Measurements from ENCODE around the gene NPHP3.

DNA sequence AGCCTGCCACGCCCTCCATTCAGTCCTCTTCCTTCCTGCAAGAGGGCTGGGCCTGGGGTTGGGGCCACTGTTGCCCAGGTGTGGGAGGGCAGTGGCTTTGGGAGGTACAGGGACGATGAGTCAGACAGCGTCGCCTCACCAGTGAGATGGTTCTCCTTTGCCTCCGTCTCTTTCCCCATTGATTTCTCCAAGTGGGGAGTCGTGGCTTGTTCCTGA lies 13.0 kb downstream of the ALG1L2 start:
CAGE:
- cytosol, long polyA minus RNA = no peak
- cytosol, long polyA plus RNA = no peak
- long polyA plus RNA = no peak
- nucleus, long polyA minus RNA = no peak
- nucleus, long polyA plus RNA = no peak

GRCh38 chr3:130111949-130112867 lies 30.6 kb downstream of the ALG1L2 start:
CAGE:
- cytosol, long polyA minus RNA = no peak
- cytosol, long polyA plus RNA = no peak
- long polyA plus RNA = no peak
- nucleus, long polyA minus RNA = no peak
- nucleus, long polyA plus RNA = no peak

DNA sequence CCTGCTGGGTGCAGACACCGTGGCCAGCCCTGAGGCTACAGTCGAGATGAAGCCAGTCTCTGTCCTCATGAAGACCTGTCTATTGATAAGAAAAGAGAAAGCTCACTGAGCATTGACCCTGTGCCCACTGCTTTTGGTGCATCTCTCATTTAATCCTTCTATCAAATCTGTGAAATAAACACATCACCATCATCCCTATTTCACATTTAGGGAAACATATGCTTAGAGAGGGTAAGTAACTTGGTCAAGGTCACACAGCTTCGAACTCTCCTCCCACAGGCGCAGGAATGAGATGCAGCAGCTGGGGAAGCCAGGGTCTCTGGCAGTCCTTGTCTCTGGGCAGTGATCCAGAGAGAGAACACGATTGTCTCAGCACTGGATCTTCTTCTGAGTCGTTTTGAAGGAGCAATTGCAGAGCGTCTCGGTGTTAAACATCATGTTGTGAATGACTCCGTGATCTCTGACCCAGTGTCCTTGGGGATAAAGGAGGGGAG lies 41.2 kb downstream of the ALG1L2 start:
CAGE:
- cytosol, long polyA minus RNA = no peak
- cytosol, long polyA plus RNA = no peak
- long polyA plus RNA = no peak
- nucleus, long polyA minus RNA = no peak
- nucleus, long polyA plus RNA = no peak

GRCh38 chr3:130178798-130179329 lies 97.2 kb downstream of the ALG1L2 start:
CAGE:
- cytosol, long polyA minus RNA = no peak
- cytosol, long polyA plus RNA = no peak
- long polyA plus RNA = no peak
- nucleus, long polyA minus RNA = no peak
- nucleus, long polyA plus RNA = no peak

DNA sequence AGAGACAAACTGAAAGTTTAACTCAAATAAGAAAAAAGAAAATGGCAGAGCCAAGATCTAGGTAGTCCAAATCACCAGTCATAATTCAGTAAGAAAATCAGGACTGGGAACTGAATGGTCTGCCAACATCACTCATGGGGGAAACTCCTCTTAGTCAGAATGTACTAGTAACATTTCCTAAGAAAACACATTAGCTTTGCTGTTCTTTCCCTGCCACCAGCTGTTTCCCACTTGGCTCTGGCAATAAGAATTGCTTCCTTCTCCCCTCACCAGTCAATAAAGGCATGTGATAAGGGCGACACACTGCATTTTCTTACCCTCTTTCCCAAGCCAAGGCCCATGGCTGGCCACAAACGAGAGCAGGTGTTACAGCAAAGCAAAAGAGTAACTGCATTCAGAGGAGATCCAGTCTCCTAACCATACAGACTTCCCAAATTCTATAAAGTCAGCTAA lies 46.1 kb downstream of the PIK3R4 start:
CAGE:
- cytosol, long polyA minus RNA = no peak
- cytosol, long polyA plus RNA = no peak
- long polyA plus RNA = no peak
- nucleus, long polyA minus RNA = no peak
- nucleus, long polyA plus RNA = no peak

CAGE:
- cytosol, long polyA minus RNA = no peak
- cytosol, long polyA plus RNA = no peak
- long polyA plus RNA = no peak
- nucleus, long polyA minus RNA = no peak
- nucleus, long polyA plus RNA = no peak
Observed at GRCh38 chr3:130832106-130832608, 61.7 kb upstream of the ATP2C1 start.

DNA sequence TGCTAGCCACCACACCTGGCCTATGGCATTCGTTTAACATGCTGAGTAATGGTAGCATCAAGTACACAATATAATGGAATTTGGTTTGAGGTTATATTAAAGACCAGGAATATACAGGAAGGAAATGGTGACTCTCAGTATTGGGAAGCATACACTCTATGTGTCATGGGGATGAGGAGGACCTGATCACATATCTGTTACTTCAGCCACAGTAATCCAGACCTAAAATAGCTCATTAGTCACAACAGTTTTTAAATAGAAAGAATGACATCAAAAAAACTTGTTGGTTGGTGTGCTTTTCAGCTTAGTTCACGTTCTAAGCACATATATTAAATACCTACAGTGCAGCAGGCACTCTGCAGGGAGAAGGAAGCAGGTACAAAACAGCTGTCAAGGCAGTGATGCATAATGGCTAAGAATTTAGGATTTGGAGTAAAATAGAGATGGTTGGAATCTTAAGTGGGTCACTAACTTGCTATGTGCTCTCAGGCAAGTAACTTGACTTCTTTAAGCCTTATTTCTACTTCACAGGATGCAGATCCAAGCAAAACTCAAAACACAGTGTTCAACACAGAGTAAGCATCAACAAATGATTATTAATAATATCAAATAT lies 52.4 kb upstream of the ATP2C1 start:
CAGE:
- cytosol, long polyA minus RNA = no peak
- cytosol, long polyA plus RNA = no peak
- long polyA plus RNA = no peak
- nucleus, long polyA minus RNA = no peak
- nucleus, long polyA plus RNA = no peak

DNA sequence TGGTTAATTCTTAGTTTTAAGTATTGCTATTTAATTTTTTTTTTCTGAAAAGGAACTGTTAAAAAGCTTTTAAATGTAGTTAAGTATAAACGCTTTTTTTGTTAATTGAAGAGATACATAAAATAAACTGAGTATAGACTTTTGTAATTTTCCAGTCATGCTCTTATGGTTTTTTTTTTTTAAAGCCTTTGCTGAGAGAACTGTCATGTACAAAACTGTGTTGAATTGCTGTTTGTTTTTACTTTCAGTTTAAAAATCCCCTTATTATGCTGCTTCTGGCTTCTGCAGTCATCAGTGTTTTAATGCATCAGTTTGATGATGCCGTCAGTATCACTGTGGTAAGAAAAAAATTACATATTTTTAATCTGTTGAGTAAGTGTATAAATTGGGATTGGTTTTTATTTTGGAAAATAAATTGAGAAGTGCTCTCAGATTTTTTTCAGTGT lies 40.5 kb downstream of the ATP2C1 start:
CAGE:
- cytosol, long polyA minus RNA = no peak
- cytosol, long polyA plus RNA = no peak
- long polyA plus RNA = no peak
- nucleus, long polyA minus RNA = start-site peak on the plus strand centred at position 275 of the sequence, 128 bp wide, 74 reads
- nucleus, long polyA plus RNA = no peak

DNA sequence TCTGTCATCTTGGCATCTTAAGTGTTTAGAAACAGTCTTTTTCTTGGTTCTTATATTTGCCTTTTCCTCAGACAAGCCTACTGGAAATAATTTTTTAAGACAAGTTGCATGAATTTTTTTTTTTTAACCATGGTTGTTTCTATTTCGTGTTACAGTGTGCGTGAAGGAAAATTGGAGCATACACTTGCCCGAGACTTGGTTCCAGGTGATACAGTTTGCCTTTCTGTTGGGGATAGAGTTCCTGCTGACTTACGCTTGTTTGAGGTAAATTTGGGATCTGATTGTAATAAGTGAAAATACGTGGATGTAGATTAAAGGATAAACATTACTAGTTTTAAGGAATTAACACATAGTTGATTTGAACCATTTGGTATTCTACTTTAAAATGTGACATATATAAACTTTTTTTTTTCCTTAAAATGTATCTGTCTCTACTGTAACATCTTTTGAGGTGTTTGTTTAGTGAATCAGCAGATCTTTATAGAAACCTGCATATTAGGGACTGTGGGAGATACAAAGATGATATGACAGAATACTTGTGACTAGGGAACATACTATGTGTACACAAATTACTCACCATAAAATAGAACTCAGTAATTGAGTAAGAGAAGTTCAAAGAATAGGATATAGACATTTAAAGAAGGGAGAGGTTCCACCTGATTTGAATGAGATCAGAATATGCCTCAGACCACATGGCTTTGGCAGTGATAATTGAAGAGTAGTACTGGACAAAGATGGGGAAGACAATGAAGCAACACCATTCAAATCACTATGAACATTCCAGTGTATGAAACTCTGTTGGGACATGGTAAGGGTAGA lies 47.8 kb downstream of the ATP2C1 start:
CAGE:
- cytosol, long polyA minus RNA = no peak
- cytosol, long polyA plus RNA = no peak
- long polyA plus RNA = no peak
- nucleus, long polyA minus RNA = no peak
- nucleus, long polyA plus RNA = no peak

DNA sequence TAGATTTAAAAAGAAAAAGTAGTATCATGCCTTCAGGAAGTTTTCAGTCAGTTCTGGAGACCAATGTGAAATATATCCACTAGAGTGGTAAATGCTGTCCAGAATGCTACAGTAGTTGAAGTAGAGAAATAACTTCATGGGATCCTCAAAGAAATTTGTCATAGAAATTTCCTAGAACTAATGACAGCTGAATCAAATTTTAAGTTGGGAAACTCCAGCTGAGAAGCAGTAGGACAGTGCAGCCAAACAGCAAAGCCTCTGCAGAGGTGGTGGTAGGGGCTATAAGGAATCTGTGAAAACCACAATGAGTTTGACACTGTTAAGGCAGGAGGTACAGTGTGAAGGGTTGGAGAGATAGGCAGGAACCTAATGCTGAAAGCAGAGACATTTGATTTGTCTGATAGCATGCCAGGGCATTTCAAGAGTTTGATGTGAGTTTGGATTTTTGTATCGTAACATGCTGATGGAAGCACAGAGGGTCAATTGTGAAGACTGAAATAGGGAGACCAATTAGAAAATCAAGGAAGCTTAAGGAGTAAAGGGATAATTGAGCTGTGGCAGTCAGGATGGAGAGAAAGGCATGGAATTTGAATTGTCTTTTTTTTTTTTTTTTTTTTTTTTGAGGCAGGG lies 22.0 kb downstream of the ASTE1 start:
CAGE:
- cytosol, long polyA minus RNA = no peak
- cytosol, long polyA plus RNA = no peak
- long polyA plus RNA = no peak
- nucleus, long polyA minus RNA = no peak
- nucleus, long polyA plus RNA = no peak

GRCh38 chr3:131081480-131081836 lies 54.8 kb downstream of the NEK11 start:
CAGE:
- cytosol, long polyA minus RNA = no peak
- cytosol, long polyA plus RNA = no peak
- long polyA plus RNA = no peak
- nucleus, long polyA minus RNA = no peak
- nucleus, long polyA plus RNA = no peak

DNA sequence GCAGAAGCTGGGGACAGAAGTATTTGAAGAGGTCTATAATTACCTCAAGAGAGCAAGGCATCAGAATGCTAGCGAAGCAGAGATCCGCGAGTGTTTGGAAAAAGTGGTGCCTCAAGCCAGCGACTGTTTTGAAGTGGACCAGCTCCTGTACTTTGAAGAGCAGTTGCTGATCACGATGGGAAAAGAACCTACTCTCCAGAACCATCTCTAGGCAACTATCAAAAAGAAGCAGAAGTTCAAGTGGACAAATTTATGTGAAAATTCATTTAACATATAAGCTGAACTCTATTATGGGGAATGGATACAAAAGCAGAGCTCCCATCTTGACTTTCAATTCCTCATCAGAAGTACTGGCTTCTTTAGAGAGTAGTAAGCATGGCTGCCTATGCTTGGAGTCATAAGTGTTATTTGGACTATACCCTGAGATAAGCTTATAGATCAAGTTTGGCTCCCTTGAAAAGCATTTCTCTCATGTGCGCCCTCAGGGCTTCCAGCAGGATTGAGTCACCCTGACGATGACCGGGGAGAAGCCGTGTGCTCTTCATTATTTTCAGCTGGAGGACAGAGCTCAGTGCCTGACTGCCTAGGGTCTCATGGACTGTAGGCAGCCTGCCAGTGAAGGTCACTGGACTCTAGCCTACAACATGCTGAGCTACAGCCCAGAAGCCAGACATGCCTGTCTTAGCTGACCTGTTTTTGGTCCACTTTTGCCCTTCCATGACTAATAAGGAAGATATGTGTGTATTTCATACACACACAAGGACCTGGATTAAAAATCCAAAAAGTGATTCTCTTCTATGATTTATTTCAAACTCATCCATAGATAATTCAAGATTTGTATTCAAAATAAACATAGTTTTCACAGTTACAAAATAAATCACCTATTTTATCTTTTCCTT lies 31.8 kb upstream of the NUDT16 start:
CAGE:
- cytosol, long polyA minus RNA = no peak
- cytosol, long polyA plus RNA = no peak
- long polyA plus RNA = no peak
- nucleus, long polyA minus RNA = no peak
- nucleus, long polyA plus RNA = no peak

DNA sequence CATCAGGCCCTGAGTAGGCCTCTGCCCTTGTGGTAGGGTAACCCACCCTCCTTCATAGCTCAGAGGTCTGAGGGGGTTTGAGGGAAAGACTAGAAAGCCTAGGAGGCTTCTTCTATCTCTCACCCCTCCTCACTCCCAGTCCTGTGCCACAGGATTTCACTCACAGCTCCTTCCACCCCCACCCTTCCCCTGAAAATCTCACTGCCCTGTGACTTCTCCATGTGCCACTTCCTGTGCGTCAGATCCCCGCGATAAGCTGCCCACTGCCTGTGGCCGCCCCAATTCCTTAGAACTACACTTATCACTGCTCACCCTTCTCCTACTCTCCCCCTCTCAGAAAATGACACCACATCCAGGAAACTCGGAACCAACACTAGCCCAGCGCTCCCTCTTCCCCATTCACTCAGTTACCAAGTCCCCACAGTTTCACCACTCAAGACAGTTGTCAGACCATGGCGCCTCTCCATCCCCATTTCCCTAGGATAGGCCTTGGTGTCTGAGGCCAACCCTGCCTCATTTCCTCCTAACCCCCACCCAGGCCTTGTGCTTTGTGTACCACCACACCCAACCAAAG lies 20.6 kb upstream of the NUDT16 start:
CAGE:
- cytosol, long polyA minus RNA = no peak
- cytosol, long polyA plus RNA = no peak
- long polyA plus RNA = no peak
- nucleus, long polyA minus RNA = no peak
- nucleus, long polyA plus RNA = no peak

DNA sequence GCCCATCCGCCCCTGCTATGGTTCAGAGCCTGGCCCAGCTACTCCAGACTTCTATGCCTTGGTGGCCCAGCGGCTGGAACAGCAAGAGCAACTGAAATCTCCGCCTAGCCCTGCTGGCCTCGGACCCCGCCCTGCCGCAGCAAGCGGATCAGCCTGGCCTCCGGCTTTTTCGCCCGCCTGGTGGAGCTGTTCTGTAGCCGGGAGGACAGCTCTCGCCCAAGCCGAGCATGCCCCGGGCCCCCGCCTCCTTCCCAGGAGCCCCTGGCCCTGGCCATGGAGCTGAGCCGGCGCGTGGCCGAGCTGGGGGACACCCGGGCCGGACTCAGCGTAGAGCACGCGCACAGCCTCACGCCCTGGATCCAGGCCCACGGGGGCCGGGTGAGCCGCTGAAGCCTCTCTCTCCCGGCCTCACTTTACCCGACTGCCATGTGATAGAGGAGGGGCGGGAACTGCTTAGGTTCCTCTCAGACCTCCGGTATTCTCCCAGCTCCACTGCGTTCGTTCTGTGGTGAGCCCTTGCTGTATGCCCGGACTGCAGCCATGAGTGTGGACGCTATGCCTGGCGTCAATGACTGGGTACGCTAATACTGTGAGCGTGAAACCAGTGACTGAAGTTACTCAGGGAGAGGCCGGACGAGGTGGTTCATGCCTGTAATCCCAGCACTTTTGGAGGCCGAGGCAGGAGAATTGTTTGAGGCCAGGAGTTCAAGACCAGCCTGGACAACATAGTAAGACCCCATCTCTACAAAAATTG lies 24.2 kb upstream of the MRPL3 start:
CAGE:
- cytosol, long polyA minus RNA = no peak
- cytosol, long polyA plus RNA = no peak
- long polyA plus RNA = no peak
- nucleus, long polyA minus RNA = no peak
- nucleus, long polyA plus RNA = no peak

DNA sequence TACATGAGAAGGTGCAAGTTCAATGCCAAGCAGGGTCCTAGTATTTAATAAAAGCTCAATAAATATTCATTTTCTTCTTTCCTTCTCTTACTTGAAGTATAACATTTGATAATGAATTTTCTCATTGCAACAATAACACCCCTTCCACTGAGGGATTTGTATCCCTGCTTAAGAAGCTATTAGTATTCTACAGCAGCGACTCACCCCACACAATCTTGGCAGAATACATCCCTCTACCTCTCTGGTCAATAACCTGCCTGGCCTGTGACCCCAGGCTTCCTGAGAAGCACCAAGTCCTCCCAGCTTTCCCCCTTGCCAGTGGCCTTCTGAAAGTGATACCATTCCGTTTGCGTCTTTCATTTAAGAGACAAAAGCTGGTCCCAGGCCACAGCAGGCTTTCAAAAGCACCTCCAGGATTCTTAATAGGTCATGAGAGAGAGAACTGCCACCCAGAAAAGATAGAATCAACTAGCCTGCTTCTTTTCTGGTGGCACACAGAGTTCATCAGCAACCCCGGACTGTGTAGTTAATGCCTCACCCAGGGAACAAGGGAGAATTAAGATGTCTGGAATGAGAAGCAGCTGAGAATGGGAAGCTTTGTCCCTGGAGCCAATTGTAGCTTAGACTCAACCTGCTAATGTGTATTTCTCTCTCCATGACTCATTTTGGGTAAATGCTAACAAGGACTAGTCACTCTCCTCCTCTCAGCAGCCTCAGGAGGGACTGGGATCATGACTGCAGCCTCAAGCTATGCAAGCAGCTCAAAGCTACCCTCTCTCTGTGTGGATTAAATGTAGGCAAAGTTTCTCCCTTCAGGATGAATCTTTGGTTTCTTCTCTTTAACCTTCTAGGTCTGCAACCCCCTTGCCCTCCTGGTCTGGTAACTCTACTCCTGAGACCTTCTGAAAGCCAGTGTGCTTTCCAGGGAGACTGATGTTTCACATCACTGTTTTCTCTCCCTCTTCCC lies 101.0 kb upstream of the CPNE4 start:
CAGE:
- cytosol, long polyA minus RNA = no peak
- cytosol, long polyA plus RNA = no peak
- long polyA plus RNA = no peak
- nucleus, long polyA minus RNA = start-site peak on the minus strand centred at position 517 of the sequence, 102 bp wide, 62 reads
- nucleus, long polyA plus RNA = no peak

DNA sequence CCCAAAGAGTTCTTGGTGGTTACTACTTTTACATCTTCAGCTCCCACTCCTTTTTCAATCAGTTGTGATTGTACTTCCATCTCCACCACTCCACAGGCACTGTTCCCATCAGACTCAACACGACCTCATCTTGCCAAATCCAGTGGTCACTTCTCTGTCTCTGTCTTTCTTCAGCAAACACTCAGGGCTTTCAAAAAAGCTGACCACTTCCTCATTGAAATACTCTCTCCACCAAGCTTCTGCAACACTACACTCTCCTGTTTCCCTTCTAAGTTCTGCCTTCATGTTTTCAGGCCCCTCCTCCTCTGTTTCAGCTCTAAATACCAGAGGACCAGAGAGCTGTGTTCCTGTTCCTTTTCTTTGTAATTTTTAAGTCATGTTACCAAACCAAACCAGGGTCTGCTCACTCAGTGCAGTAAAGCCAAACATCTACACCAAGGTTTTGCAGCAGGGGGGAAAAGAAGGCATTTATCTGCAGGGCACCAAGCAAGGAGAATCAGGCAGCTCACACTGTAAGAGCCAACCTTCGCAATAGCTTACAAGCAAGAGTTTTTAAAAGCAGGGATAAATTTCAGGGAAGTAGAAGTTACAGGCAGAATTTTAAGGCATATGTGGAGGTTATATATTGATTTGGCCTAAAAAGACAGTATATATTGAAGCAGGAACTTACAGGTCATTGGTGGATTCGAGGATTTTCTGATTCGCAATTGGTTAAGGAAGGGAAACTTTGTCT lies 33.7 kb upstream of the ACP3 start:
CAGE:
- cytosol, long polyA minus RNA = no peak
- cytosol, long polyA plus RNA = no peak
- long polyA plus RNA = no peak
- nucleus, long polyA minus RNA = no peak
- nucleus, long polyA plus RNA = no peak

GRCh38 chr3:132376367-132377456 lies 40.6 kb upstream of the DNAJC13 start:
CAGE:
- cytosol, long polyA minus RNA = no peak
- cytosol, long polyA plus RNA = no peak
- long polyA plus RNA = no peak
- nucleus, long polyA minus RNA = no peak
- nucleus, long polyA plus RNA = no peak

CAGE:
- cytosol, long polyA minus RNA = no peak
- cytosol, long polyA plus RNA = start-site peak on the plus strand at chr3:132659886-132660008, 54 and 60 reads in 2 replicates
- long polyA plus RNA = start-site peak on the plus strand at chr3:132659918-132659974, 160 and 196 reads in 2 replicates
- nucleus, long polyA minus RNA = start-site peak on the plus strand at chr3:132659928-132660020, 66 reads
- nucleus, long polyA plus RNA = start-site peak on the plus strand at chr3:132659936-132659970, 94 and 108 reads in 2 replicates; start-site peak on the minus strand at chr3:132660059-132660097, 79 and 27 reads in 2 replicates
Observed at GRCh38 chr3:132659898-132660146, 213 bp upstream of the ACAD11 start.

DNA sequence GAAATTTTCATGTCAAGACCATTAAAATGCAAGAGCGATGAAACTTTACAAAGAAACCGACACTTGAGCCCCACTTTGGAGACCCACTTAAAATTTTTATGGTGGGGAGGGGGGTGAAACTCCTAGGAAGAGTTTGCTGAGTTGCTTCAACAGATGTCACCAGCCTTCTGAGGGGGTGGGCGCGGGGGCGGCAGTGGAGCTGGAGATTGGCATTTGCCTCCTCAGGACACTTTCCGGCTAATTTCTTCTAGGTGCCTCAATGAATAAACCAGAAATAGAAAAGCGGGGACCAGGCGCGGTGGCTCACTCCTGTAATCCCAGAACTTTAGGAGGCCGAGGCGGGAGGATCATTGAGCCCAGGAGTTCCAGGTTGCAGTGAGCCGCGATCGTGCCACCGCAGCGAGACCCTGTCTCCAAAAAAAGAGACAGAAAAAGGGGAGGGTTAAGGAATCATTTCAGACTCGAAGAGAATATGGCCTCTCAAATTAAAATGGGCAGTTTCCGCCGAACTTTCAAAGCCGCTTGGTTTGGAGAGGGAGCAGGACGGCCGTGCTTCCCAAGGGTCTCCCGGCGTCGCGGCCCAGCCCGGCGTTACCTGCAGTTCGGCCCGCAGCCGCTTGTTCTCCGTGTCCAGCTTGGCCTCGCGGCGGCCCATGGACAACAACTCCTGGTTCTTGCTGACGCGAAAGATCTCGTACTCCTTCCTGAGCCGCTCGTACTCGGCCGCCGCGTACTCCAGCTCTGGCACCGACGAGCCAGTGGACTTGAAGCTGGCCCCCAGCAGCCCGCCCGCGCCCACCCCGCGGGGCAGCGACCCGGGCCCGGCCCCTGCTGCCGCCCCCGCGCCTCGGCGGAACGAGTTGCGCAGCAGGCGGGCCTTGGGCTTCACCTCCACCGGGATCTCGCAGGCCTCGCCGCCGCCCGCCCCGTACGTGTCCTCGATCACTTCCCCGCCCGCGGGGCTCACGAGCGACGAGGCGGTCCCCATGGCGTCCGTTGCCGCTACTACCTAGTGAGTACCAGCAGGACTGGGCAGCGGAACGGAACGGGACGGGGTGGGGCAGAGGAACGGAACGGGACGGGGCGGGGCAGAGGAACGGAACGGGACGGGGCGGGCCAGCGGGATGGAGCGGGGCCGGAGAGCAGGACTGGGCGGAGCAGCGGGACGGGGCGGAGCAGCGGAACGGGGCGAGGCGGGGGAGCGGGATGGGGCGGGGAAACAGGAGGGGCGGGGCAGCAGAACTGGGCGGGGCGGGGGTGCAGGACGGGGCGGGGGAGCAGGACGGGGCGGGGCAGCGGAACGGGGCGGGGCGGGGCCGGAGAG lies at the start of gene NPHP3:
NPHP3 (minus strand) TSS at position 1,042 of the 1,324 bp plus-strand sequence.
CAGE:
- cytosol, long polyA minus RNA = no peak
- cytosol, long polyA plus RNA = no peak
- long polyA plus RNA = start-site peak on the minus strand centred at position 1,010 of the sequence, 18 bp wide, 208 and 151 reads in 2 replicates
- nucleus, long polyA minus RNA = start-site peak on the minus strand centred at position 1,008 of the sequence, 45 bp wide, 51 reads
- nucleus, long polyA plus RNA = start-site peak on the minus strand centred at position 1,017 of the sequence, 32 bp wide, 229 and 176 reads in 2 replicates

CAGE:
- cytosol, long polyA minus RNA = no peak
- cytosol, long polyA plus RNA = no peak
- long polyA plus RNA = no peak
- nucleus, long polyA minus RNA = no peak
- nucleus, long polyA plus RNA = no peak
Observed at GRCh38 chr3:132951939-132952264, 86.3 kb upstream of the TMEM108 start.

Data from keratinocyte (primary cell).